H4 (cell line): ENCODE measurements around a stretch of chr1.

DNA sequence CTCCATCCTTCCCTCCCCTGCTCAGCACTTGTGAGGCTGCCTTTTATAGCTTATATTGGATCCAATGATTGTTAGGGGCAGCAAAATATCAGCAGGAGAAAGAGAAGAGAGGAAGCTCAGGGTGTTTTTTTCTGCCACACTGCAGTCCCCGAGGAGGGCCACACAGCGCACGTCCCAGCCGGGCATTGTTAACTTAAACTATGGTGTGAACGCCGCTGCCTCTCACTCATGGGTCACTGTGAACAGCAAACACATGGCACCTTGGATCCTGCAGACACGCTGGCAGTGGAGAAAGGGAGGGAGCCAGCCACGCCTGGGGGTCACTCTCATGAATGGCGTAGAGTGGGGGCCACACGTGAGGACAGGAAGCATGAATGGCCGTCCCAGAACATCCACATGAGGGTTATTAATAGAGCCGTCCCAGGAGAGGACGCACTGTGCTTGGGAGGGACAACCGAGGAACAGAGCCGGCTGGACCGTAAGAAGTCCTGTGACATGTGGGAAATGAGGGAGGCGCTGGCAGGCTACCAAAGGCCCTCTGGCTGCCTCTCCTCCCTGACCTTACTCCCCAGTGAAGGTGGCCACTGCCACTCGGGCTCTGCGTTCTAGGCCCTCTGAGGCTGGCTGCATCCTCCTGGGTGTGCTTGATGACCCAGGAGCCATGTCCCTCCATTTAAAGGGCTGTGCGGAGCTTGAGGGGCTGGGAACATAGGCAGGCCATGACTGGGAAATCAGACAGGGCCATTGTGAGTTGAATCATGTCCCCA lies 15.3 kb upstream of the NPPB start:
- RAMPAGE, long total RNA = no peak

- RAMPAGE, long total RNA = no peak
These were observed 6.4 kb downstream of the KIAA2013 start for GRCh38 chr1:11919447-11920666.

DNA sequence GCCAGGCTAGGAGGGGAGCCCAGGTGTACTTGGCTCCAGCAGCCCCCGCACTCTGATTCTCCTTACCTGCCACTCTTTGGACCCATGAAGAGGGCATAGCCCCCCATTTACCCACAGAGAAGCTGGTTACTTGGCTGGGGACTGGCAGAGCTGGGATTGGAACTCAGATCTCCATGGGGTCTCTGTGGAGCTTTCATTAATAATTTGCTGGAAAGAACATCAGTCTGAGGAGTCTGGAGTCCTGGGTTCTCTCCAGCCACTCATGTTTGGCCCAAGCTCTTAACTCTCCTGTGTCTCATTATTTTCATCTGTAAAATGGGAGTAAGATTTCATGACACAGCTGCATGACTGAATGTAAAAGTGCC lies 8.9 kb upstream of the MIIP start:
- RAMPAGE, long total RNA = no peak

GRCh38 chr1:12152998-12153932 lies 13.5 kb upstream of the TNFRSF1B start:
- RAMPAGE, long total RNA = no peak

GRCh38 chr1:12177150-12178476 lies 10.8 kb downstream of the TNFRSF1B start:
- RAMPAGE, long total RNA = no peak

DNA sequence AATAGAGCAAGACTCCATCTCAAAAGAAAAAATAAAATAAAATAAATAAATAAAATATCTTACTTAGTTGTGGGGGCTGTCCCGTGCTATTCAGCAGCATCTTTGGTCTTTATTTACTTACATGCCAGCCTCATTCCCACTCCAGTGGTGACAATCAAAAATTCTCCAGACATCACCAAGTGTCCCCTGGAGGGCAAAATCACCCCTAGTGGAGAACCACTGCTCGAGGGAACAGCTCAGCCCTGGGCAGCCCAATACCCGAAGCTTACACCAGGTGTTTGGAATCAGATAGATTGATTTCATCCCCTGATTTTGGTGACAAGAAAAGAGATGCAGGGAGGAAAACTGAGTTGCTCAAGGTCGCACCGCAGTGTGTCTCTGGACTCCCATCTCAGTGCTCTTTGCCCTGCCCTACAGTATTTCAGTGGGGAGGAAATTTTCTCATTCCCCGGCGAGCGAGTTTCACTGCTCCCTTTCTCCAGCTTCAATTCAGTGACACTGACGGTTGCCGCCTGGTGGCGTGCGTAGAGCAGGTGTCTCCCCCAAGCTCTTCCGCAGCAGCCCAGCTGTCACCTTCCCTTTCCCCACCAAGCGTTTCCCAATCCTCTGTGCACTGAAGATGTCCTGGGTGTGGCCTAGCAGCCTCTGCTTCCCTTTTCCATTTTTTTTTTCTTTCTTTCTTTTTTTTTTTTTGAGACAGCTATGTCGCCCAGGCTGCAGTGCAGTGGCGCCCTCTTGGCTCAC lies 29.7 kb downstream of the TNFRSF1B start:
- RAMPAGE, long total RNA = no peak

DNA sequence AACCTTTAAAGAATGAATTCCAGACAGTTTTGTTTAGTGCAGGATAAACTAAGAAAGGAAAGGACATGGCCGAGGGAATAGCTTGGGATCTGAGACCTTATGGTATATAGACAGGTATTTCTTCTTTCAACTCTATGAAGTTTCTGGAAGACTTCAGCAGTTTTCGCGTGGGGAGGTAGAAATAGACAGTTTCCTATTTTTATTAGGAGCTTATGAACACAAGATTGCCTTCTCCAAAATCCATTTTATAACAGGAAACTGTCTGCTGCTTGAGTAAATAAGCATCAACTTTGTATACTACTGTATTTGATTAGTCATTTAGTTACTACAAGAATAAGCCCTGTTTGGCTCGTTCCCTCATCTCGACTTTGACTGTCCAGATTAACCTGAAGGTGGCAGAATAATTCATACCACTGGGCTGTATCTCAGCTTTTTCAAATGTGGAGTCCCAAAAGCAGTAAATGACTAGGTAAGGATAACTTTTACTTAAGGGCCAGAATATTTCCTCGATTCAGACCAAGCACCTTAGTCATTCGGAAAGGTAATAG lies 177.5 kb downstream of the VPS13D start:
- RAMPAGE, long total RNA = no peak

DNA sequence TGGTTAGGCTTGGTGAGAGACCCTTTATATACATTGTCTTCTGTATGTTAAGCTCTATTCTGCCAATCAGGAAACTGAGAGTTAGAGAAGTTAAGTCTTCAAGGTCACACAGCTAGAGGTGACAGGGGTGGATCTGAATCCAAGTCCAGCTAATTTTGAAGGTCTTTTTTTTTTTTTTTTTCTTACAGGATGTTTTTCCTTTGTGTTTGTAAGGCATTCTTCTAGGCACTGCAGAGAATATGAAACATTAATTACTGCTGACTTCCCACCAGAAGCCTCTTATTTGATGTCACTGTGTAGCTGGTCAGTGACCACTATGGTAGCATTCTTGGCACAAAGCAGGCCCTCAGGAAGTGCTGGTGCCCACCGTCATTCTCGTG lies 192.8 kb downstream of the VPS13D start:
- RAMPAGE, long total RNA = no peak

GRCh38 chr1:12434147-12434627 lies 183.8 kb downstream of the DHRS3 start:
- RAMPAGE, long total RNA = no peak

DNA sequence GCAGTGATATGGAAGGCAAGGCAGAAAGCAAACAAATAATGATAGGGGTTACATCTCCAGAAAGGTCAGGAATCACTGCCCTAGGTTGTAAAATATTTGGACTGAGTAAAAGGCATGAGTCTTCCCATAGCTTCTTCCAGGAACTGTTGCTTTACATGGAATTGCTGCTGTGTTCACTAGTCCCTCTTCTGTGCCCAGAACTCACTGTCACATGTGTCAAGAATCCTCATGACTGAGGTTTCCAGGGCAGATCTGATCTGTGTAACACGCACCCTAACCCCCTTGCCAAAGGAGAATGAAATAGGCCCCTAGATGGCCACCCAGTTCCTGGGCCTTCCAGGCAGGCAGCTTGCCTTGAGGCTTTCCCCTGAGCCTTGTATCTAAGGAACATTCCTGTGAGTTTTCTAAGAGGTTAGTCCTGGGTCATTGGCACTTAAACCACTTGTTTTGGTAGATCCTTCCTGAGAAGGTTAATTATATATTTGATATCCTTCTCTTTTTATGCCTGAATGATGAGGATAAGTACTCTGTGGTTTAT lies 163.5 kb downstream of the DHRS3 start:
- RAMPAGE, long total RNA = no peak

DNA sequence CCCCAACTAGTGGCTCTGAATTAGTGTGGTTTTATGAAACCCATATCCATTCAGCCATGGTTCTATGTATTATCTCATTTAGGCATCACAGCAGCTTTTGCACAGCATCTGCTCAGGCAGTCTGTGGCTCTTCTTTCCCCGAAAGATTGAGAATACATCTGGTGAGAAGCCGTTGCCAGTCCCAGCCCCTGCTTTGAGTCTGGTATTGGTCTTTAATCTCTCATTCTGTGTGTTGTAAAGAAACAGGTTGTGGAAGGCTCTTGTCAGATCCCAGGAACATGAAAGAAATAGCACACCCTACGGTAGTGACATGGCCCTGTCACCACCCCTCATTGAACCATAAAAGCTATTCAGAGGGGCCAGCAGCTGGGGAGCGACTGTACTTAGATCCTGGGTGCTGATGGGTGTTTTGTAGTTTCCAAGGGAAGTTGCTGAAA lies 145.2 kb downstream of the DHRS3 start:
- RAMPAGE, long total RNA = no peak

GRCh38 chr1:12495527-12496176 lies 122.4 kb downstream of the DHRS3 start:
- RAMPAGE, long total RNA = no peak

- RAMPAGE, long total RNA = no peak
These were observed 109.3 kb downstream of the DHRS3 start for GRCh38 chr1:12508620-12509273.

DNA sequence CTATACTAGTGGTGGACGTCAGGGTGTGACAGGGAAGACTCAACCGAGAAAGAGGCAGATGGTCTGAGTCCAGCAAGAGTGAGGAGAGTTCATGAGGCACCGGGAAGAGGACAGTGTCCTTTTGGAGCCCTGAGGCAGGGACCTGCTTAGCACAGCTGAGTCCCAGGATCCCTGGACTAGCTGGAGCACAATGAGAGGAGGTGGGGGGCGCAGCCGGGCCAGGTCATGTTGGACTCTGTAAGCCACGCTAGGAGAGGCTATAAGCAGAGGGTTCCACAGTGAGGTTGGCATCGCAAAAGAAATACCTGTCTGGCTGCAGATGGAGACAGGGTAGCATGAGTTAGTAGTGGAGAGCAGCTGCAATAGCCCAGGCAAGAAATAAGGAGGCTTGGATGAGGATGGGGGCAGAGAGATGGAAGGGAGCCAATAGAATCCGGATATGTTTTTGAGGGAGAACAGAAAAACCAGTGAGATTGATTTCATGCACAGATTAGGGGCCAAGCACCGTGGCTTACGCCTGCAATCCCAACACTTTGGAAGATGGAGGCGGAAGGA lies 98.3 kb downstream of the DHRS3 start:
- RAMPAGE, long total RNA = no peak

GRCh38 chr1:12529180-12529922 lies 88.7 kb downstream of the DHRS3 start:
- RAMPAGE, long total RNA = no peak

GRCh38 chr1:12555530-12555836 lies 62.5 kb downstream of the DHRS3 start:
- RAMPAGE, long total RNA = no peak

DNA sequence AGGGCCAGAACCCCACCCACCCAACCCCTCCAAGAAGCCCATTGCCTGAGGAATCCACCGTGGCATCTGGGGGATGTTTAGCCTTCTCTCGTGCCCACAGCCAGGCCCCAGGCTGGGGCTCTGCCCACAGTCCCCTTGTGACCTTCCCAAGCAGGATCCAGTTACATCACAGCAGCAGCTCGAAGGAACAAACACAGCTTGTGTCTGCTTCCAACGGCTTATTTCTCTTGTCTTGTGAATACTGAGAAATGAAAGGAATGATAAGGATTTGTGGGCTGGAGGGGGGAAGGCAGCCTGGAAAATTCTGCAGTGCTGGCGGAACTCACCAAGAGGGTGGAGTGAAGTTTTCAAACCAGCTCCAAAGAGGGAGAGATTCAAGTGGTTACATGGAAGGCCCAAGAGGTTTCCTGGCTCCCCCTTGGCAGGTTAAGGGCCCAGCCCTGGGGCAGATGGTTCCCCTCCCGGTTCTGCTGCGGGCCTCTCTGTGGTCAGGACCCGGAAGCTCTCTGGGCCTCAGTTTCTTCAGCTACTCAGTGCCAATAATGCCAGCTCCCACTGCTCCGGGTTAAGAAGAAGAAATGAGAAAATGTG lies 61.5 kb downstream of the DHRS3 start:
- RAMPAGE, long total RNA = no peak

- RAMPAGE, long total RNA = no peak
These were observed 50.5 kb downstream of the DHRS3 start for GRCh38 chr1:12567224-12568173.

DNA sequence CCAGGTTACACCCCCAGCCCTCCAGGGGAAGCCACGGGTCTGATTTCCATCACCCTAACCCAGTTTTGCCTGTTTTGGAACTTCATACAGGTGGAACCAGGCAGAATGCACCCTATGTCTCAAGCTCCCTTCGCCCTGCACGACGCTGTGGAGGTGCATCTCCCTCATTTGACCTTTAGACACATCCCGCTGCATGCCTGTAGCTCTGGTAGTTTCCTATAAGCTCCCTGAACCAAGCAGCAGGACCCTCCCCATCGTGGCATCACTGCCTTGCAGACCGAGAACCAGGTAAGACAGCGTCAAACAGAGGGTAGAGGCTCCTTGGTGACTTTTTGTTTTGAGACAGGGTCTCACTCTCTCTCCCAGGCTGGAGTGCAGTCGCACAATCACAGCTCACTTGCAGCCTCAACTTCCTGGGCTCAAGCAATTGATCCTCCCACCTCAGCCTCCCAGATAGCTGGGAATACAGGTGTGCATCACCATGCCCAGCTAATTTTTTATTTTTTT lies 40.0 kb downstream of the DHRS3 start:
- RAMPAGE, long total RNA = no peak

DNA sequence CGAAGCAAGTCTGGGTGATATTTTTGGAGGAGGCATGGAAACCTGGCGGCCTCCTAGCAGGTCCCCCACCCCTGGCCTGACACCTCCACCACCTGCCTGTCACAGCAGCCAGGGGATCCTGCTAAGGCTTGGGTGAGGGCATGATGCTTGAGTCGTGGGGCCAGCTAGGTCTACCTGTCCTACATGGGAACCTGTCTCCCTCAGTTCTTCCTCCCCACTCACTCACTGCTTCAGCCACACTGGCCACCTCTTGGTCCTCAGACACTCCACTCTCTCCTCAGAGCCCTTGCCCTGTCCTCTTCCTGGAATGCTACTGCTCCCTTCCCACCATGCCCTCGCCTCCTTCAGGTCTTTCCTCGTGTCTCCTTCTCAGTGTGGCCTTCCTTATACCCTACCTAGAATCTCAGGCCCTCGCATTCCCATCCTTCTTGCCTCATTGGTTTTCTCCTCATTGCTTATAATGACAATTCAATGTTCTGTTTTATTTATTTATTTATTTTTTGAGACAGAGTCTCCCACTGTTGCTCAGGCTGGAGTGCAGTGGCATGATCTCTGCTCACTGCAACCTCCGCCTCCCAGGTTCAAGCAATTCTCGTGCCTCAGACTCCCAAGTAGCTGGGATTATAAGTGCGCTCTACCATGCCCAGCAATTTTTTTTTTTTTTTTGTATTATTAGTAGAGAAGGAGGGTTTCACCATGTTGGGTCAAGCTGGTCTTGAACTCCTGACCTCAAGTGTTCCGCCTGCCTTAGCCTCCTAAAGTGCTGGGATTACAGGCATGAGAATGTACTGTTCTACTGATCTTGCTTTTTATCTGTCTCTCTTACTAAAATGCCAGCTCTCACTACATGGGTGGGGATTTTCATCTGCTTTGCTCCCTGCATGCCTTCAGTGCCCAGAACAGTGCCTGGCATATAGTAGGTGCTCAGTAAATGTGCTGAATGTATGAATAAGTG lies 8.1 kb downstream of the DHRS3 start:
- RAMPAGE, long total RNA = no peak